ENCODE measurements around the gene PRMT1.

DNA sequence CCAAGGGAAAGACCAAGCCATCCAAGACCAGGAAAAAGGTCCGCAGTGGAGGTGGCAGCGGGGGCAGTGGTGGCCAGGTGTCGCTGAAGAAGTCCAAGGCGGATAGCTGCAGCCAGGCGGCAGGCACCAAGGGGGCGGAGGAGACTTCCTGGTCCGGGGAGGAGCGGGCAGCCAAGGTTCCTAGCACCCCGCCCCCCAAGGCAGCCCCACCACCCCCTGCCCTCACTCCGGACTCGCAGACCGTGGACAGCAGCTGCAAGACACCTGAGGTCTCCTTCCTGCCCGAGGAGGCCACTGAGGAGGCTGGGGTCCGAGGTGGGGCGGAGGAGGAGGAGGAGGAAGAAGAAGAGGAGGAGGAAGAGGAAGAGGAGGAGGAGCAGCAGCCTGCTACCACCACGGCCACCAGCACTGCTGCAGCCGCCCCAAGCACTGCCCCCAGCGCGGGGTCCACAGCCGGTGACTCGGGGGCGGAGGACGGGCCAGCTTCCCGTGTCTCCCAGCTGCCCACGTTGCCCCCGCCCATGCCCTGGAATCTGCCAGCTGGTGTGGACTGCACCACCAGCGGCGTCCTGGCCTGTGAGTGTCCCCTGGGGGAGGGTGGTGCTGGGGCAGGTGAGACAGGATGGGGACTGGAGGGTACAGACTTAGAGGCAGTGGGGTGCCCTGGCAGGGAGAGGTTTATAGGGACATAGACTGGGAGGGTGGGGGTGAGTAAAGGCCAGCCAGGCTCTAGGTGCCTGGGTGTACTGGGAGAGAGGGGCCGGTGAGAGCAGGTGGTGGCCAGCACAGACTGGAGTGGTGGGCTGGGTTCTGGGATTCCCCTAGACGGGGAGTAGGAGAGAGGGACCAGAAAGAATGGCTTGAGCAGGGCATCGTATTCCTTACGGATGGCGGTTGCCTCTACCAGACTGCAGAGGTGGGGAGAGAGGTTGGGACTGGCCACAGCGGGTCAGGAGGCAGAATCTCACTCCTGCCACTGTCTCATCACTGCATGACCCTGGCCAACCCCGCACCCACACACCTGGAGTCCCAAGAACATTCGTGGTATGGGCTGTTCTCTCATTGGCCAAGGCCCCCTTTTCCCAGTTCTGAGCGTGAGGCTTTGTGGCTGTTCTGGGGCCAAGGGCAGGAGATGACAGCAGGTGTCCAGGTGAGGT lies 11.5 kb downstream of the SCAF1 start:
- PRO-cap: no peak
CAGE:
- cytosol, long polyA plus RNA: no peak
- long polyA plus RNA: no peak
- nucleus, long polyA plus RNA: no peak

DNA sequence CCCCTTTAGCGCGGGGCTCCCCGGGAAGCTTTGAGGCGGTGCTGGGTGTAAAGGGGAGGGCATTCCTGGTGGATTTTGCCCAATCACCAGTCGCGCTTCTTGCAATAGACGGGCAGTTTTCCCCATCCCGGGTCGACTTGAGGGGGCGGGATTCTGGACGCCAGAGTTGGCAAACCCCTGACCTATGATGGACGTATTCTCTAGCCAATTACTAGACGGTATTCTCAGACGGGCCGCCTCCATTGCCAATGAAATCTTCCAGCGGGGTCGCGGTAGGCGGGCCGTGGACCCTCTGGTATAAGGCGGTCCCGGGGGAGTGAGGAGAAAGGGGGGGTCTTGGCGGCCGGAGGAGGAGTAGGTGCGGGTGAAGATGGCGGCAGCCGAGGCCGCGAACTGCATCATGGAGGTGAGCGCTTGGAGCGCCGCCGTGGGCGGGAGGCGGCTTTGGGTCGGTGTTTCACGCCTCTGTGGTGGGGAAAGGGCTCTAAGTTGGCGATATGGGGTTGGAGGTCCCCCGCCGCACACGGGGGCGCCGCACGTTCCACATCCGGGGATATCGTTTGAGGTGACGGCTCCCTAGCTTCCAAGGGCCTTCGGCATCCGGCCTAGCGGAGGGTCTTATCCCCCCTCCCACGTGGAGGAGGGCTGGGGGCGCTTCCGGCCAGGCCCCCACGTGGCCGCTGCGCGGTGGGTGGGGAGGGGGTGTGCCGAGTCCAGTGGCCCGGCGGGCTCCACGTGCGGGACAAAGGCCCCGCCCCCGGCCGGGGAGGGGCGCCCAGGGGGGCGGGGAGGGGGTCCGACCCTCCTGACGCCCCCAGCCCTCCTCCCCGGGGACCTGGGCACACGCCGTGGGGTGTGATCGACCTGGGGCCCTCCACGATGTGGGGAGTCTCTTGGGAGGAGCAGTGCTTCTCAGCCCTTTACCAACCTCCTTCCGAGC lies at the start of gene PRMT1:
Gene PRMT1 (plus strand): TSS at position 361 of the 940 bp plus-strand sequence.
- PRO-cap: unidirectional peak, plus-strand start at position 325 of the sequence
CAGE:
- cytosol, long polyA plus RNA: start-site peak on the plus strand centred at position 343 of the sequence, 49 bp wide, 1,788 and 924 reads in 2 replicates
- long polyA plus RNA: no peak
- nucleus, long polyA plus RNA: no peak

DNA sequence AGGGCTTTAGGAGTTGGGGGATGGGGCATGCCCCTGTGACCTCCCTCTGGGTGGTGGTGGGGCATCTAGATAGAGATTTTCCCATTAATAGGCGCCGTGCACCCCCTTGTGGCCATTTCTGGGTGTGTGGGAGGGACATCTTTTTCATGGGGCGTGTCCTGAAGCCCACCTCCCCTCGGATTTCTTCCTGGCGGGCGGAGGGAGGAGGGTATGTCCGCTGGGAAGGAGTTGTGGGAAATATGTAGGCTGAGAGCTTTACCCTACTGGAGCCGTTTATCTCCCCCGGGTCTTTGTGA lies 852 bp downstream of the PRMT1 start:
- PRO-cap: no peak
CAGE:
- cytosol, long polyA plus RNA: no peak
- long polyA plus RNA: no peak
- nucleus, long polyA plus RNA: no peak

GRCh38 chr19:49685661-49686153 lies 3.7 kb upstream of the ADM5 start:
- PRO-cap: no peak
CAGE:
- cytosol, long polyA plus RNA: no peak
- long polyA plus RNA: no peak
- nucleus, long polyA plus RNA: no peak

- PRO-cap: no peak
CAGE:
- cytosol, long polyA plus RNA: no peak
- long polyA plus RNA: no peak
- nucleus, long polyA plus RNA: no peak
Observed at GRCh38 chr19:49686154-49686554, 3.2 kb upstream of the ADM5 start.

- PRO-cap: no peak
CAGE:
- cytosol, long polyA plus RNA: no peak
- long polyA plus RNA: no peak
- nucleus, long polyA plus RNA: no peak
Observed at GRCh38 chr19:49767422-49768099, 760 bp downstream of the AP2A1 start.

- PRO-cap: no peak
CAGE:
- cytosol, long polyA plus RNA: no peak
- long polyA plus RNA: no peak
- nucleus, long polyA plus RNA: no peak
Observed at GRCh38 chr19:49826126-49827075, 8.3 kb downstream of the MED25 start.

GRCh38 chr19:49858008-49858803 lies 9.2 kb downstream of the PNKP start:
- PRO-cap: no peak
CAGE:
- cytosol, long polyA plus RNA: no peak
- long polyA plus RNA: no peak
- nucleus, long polyA plus RNA: no peak

DNA sequence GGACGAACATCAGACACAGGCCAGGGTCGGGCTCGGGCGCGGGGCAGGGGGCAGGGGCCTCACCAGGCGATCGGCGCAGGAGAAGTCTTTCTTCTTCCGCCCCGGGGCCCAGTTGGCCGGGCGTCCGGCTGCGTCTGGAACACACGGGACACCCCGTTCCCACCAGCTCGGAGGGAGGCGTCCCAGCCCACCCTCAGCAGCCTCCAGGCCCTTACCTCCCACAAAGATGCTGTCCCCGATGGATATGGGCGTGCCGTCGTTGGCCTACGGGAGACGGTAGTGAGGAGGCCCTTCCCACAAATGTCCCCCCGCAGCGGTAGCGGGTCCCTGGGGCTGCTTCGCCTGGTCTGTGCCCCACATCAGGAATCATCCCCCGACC lies 4.9 kb downstream of the PNKP start:
- PRO-cap: no peak
CAGE:
- cytosol, long polyA plus RNA: no peak
- long polyA plus RNA: no peak
- nucleus, long polyA plus RNA: no peak

GRCh38 chr19:49868785-49869539 lies 1.6 kb upstream of the PNKP start:
- PRO-cap: no peak
CAGE:
- cytosol, long polyA plus RNA: no peak
- long polyA plus RNA: no peak
- nucleus, long polyA plus RNA: no peak

- PRO-cap: no peak
CAGE:
- cytosol, long polyA plus RNA: no peak
- long polyA plus RNA: no peak
- nucleus, long polyA plus RNA: no peak
Observed at GRCh38 chr19:49897323-49898123, 836 bp upstream of the IL4I1 start.

- PRO-cap: no peak
CAGE:
- cytosol, long polyA plus RNA: no peak
- long polyA plus RNA: no peak
- nucleus, long polyA plus RNA: no peak
Observed at GRCh38 chr19:49924629-49925153, 4.3 kb upstream of the ATF5 start.

DNA sequence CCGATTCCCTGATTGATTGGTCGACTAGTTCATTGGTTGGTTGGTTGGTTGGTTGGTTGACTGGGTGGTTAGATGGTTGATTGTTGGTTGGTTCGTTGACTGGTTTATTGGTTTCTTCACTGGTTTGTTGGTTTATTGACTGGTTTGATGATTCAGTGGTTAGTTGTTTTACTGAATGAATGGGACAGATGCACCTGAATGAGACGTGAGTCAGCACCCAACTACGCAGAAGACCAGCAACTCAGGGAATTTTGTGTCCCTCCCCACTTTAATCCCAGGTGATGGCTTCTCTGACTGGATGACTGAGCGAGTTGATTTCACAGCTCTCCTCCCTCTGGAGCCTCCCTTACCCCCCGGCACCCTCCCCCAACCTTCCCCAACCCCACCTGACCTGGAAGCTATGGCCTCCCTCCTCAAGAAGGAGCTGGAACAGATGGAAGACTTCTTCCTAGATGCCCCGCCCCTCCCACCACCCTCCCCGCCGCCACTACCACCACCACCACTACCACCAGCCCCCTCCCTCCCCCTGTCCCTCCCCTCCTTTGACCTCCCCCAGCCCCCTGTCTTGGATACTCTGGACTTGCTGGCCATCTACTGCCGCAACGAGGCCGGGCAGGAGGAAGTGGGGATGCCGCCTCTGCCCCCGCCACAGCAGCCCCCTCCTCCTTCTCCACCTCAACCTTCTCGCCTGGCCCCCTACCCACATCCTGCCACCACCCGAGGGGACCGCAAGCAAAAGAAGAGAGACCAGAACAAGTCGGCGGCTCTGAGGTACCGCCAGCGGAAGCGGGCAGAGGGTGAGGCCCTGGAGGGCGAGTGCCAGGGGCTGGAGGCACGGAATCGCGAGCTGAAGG lies 3.1 kb upstream of the NUP62 start:
- PRO-cap: no peak
CAGE:
- cytosol, long polyA plus RNA: no peak
- long polyA plus RNA: no peak
- nucleus, long polyA plus RNA: no peak

- PRO-cap: no peak
CAGE:
- cytosol, long polyA plus RNA: no peak
- long polyA plus RNA: no peak
- nucleus, long polyA plus RNA: no peak
Observed at GRCh38 chr19:50027210-50027697, 1.4 kb downstream of the ZNF473 start.

- PRO-cap: no peak
CAGE:
- cytosol, long polyA plus RNA: no peak
- long polyA plus RNA: no peak
- nucleus, long polyA plus RNA: no peak
Observed at GRCh38 chr19:50169832-50170108, 6.7 kb upstream of the IZUMO2 start.

- PRO-cap: no peak
CAGE:
- cytosol, long polyA plus RNA: no peak
- long polyA plus RNA: no peak
- nucleus, long polyA plus RNA: no peak
Observed at GRCh38 chr19:50271297-50271562, 57.9 kb downstream of the KCNC3 start.

GRCh38 chr19:50281299-50282126 lies 47.7 kb downstream of the KCNC3 start:
- PRO-cap: no peak
CAGE:
- cytosol, long polyA plus RNA: no peak
- long polyA plus RNA: no peak
- nucleus, long polyA plus RNA: no peak

- PRO-cap: no peak
CAGE:
- cytosol, long polyA plus RNA: no peak
- long polyA plus RNA: no peak
- nucleus, long polyA plus RNA: no peak
Observed at GRCh38 chr19:50286166-50286857, 42.9 kb downstream of the KCNC3 start.

DNA sequence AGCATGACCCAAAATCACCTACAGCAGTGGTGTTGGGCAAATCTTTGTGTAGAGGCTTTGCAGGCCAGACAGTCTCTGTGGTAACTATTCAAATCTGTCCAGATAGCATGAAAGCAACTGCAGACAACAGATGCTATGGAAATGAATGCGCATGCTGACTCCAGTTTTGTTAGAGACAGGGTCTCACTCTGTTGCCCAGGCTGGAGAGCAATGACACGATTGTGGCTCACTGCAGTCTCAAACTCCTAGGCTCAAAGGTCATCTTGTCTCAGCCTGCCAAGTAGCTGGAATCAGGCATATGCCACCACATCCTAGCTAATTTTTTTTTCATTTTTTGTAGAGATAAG lies 12.1 kb upstream of the KCNC3 start:
- PRO-cap: no peak
CAGE:
- cytosol, long polyA plus RNA: no peak
- long polyA plus RNA: no peak
- nucleus, long polyA plus RNA: no peak

GRCh38 chr19:50378446-50379070 lies 2.3 kb downstream of the NR1H2 start:
- PRO-cap: no peak
CAGE:
- cytosol, long polyA plus RNA: no peak
- long polyA plus RNA: no peak
- nucleus, long polyA plus RNA: no peak